Spleen (tissue), 7 donors: ENCODE measurements around the gene H2AC19.

GRCh38 chr1:148373397-148373973, 109.6 kb downstream of the PPIAL4G start:
- PRO-cap, 4 experiments = no peak in any of the 4 experiments
- RAMPAGE, long total RNA, 4 experiments = no peak in any of the 4 experiments

DNA sequence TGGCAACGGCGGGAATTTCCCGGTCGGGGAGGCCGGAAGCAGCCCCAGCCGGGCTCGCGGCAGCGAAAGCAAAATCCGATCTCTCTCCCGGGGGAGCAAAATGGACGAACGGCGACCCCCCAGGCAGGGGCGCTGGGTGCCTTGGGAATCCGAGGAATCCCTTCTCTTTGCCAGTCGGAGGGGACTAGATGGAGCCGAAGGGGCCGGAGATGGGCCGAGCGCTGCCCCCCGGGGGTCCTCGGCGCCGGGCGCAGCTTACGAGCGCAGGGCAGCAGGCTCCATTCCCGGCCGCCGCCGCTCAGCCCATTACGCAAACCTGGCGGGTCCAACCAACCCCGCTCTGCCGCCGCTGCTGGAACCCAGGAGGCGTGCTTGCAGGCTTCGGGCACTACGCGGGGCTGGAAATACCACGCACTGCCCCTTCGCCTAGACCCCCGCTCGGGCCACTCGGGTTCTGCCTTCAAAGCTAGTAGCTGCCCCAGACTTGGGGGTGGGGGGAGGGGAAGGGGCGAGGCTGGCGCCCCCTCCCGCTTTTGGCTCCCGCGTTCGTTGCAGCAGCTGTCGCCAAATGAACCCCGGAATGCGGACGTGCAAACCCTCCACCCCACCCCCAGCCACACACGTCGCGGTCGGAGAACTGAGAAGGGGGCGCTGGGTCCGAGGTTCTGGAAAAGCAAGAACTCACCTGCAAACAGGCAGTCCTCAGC, 24.0 kb downstream of the PPIAL4G start:
- PRO-cap, 4 experiments = peak in 4 of 4 experiments; most common plus-strand start position 621 of the sequence (in 4); most common minus-strand start position 283 of the sequence (in 2)
- RAMPAGE, long total RNA, 4 experiments = start-site peak on the plus strand in 3 of 4 experiments, centred at position 63 of the sequence, 58 to 137 reads per replicate

GRCh38 chr1:148522497-148523069, 39.5 kb upstream of the PPIAL4G start:
- PRO-cap, 4 experiments = peak in 4 of 4 experiments; most common plus-strand start chr1:148522729 (in 4); most common minus-strand start chr1:148522773 (in 1)
- RAMPAGE, long total RNA, 4 experiments = start-site peak on the plus strand in 1 of 4 experiments, at chr1:148522598-148522602 at its widest, 101 reads per replicate

GRCh38 chr1:149090135-149091154, 12.9 kb downstream of the NBPF9 start:
- PRO-cap, 4 experiments = no peak in any of the 4 experiments
- RAMPAGE, long total RNA, 4 experiments = no peak in any of the 4 experiments

DNA sequence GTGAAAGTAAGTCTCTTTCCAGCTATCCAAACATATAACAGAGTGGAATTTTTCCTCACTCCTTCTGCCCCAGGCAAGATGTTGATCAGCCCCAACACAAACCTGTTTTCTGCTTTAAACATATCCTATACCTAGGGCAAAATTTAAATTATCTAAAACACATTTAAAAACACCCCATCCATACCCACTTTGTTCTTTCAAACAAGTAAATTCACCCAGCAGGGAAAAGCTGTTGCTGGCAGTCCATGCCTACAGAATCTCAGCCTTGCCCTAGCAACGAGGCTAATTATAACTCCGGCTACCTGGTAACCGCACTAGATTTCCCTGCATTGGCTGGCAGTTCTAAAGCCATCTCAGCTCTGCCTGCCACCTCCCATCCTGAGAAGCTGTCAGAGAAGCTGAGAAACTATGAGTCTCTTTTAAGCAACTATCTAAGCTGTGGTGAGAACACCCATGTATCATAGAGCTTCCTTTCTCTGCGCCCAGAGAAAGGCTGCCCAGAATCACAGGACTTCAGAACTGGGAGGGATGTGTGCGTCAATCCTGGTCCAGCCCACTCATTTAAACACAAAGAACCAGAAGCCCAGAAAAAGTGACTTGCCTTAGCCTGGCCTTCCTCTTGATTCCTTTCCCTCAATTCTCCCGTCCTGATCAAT, 126.4 kb upstream of the NBPF9 start:
- PRO-cap, 4 experiments = peak in 1 of 4 experiments; most common minus-strand start position 261 of the sequence (in 1)
- RAMPAGE, long total RNA, 4 experiments = no peak in any of the 4 experiments

- PRO-cap, 4 experiments = no peak in any of the 4 experiments
- RAMPAGE, long total RNA, 4 experiments = no peak in any of the 4 experiments
Observed at GRCh38 chr1:149398492-149398924, 8.1 kb downstream of the NOTCH2NLC start.

DNA sequence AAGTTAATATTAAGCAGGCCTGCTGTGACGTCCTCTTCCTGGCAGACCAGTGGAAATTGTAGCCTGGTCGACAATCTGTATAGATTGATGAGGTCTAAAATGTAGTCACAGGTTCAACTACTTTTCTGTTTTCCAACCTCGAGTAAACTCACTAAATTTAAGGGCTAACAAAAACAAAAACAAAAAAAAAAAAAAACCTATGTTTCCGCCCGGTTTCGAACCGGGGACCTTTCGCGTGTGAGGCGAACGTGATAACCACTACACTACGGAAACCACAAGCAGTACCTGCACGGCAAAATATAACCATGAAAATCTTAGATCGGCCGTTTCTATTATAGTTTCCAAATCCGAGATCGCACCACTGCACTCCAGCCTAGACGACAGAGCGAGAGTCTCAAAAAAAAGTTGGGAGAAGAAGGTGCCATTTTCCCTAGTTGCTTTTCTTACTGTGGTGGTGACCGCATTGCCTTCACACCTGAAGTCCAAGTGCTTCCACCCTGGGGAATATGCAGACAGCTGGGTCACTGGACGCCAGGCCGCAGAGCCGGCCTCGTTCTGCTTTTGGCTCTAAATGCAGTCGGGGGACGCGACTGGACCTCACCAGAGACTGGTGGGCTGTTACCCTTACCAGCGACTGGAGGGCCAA, 70.0 kb upstream of the FCGR1A start:
- PRO-cap, 4 experiments = no peak in any of the 4 experiments
- RAMPAGE, long total RNA, 4 experiments = no peak in any of the 4 experiments

GRCh38 chr1:149845309-149846169, 3.0 kb upstream of the H2AC18 start:
- PRO-cap, 4 experiments = no peak in any of the 4 experiments
- RAMPAGE, long total RNA, 4 experiments = no peak in any of the 4 experiments

DNA sequence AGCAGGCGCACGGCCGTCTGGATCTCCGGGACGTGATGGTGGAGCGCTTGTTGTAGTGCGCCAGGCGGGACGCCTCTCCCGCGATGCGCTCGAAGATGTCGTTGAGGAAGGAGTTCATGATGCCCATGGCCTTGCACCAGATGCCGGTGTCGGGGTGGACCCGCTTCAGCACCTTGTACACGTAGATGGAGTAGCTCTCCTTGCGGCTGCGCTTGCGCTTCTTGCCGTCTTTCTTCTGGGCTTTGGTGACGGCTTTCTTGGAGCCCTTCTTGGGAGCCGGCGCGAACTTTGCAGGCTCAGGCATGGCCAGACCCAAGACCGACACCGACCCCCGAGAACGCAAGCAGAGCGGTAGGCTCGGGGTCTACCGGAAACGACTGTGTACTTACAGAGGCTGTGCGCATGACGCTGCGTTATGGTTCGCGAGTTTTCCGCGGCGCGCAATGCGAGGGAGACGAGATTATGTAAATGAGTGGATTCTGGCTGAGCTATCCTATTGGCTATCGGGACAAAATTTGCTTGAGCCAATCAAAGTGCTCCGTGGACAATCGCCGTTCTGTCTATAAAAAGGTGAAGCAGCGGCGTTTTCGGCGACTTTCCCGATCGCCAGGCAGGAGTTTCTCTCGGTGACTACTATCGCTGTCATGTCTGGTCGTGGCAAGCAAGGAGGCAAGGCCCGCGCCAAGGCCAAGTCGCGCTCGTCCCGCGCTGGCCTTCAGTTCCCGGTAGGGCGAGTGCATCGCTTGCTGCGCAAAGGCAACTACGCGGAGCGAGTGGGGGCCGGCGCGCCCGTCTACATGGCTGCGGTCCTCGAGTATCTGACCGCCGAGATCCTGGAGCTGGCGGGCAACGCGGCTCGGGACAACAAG, at the start of gene H2AC19:
Gene H2AC19, plus strand, starts transcription at position 592 of the 869 bp plus-strand sequence.
- PRO-cap, 4 experiments = peak in 4 of 4 experiments; most common plus-strand start position 593 of the sequence (in 4); most common minus-strand start position 287 of the sequence (in 1)
- RAMPAGE, long total RNA, 4 experiments = no peak in any of the 4 experiments

DNA sequence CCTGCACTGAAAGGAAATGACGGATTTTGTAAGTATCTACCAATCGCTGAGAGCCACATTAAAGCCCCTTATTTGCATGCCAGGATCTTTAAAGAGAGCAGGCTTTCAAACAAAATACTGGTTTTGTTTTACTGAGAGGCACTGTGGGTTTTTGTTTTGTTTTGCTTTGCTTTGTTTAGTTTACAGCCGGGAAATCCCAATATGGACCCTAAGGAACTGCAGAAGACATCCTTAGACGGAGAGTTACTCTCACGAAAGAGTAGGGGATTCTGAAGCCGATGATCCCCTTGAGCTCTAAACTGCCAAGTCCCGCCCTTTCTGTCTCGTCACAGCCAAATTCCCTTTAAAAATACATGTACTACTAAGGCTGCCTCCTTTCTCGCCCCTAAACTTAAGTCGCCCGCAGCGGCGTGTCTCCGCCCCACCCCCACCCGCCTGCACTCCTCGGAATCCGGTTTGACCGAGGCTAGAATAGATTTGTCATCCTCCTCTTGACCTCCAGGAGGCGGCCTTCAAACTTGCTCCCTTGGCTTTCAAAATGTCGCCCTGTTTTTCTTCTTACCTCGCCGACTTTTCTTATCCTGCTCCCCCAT, 427 bp upstream of the H2AC21 start:
- PRO-cap, 4 experiments = peak in 4 of 4 experiments; most common plus-strand start position 120 of the sequence (in 4); most common minus-strand start position 458 of the sequence (in 3)
- RAMPAGE, long total RNA, 4 experiments = no peak in any of the 4 experiments

- PRO-cap, 4 experiments = no peak in any of the 4 experiments
- RAMPAGE, long total RNA, 4 experiments = no peak in any of the 4 experiments
Observed at GRCh38 chr1:149995122-149995525, 15.4 kb downstream of the OTUD7B start.

- PRO-cap, 4 experiments = no peak in any of the 4 experiments
- RAMPAGE, long total RNA, 4 experiments = no peak in any of the 4 experiments
Observed at GRCh38 chr1:150066569-150066854, 1.1 kb upstream of the VPS45 start.

- PRO-cap, 4 experiments = peak in 1 of 4 experiments; most common plus-strand start chr1:150106632 (in 1)
- RAMPAGE, long total RNA, 4 experiments = no peak in any of the 4 experiments
Observed at GRCh38 chr1:150106261-150106921, 38.8 kb downstream of the VPS45 start.

- PRO-cap, 4 experiments = no peak in any of the 4 experiments
- RAMPAGE, long total RNA, 4 experiments = no peak in any of the 4 experiments
Observed at GRCh38 chr1:150138082-150138694, 11.5 kb upstream of the PLEKHO1 start.

DNA sequence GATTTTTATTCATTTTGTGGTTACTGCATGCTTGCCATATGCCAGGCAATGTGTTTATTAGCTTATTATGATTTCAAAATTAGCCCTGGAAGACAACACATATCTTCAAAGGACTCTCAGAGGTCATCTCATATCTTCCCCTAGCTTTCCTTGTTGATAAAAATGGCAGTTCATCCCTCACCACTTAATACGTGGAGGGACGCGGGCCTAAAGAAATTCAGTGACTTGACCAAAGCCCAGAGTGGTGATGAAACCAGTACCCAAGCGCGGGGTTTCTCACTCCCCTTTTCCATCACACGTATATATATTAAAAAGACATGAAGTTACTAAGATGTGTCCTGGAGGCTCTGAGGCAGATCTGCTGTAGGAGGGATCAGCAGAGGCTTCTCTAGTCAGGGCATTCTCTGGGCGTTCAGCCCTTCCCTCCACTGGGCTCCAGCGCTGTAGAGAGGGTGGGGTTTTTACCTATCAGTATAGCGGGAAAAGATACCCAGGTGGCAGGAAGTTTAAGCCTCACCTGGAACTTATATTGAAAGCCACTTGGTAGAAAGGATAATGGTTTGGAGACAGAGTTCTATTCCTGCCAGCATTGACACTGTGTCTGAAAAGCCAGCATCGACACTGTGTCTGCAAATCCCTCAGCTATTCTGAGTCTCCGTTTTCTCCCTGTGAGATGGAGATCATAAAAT, 937 bp upstream of the PLEKHO1 start:
- PRO-cap, 4 experiments = peak in 3 of 4 experiments; most common plus-strand start position 355 of the sequence (in 3); most common minus-strand start position 406 of the sequence (in 1)
- RAMPAGE, long total RNA, 4 experiments = no peak in any of the 4 experiments

- PRO-cap, 4 experiments = no peak in any of the 4 experiments
- RAMPAGE, long total RNA, 4 experiments = no peak in any of the 4 experiments
Observed at GRCh38 chr1:150153543-150153964, 3.8 kb downstream of the PLEKHO1 start.

DNA sequence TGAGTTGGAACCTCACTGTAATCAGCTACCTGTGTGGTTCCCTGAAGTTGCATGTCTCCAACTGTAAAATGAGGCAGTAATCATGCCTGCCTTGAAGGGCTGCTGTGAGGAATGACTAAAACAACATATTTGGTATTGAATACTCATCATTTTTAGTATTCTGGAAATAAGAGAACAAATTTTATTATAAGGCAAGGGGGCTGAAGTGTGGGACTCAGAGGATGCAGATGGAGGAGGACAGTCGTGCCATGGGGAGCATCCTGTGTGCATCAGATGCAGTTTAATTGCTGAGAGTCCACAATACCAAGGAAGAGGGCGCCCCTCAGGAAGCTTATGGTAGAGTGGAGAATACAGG, 8.2 kb downstream of the PLEKHO1 start:
- PRO-cap, 4 experiments = peak in 4 of 4 experiments; most common plus-strand start position 220 of the sequence (in 4)
- RAMPAGE, long total RNA, 4 experiments = no peak in any of the 4 experiments

- PRO-cap, 4 experiments = peak in 4 of 4 experiments; most common plus-strand start chr1:150159762 (in 4); most common minus-strand start chr1:150159331 (in 1)
- RAMPAGE, long total RNA, 4 experiments = start-site peak on the plus strand in 1 of 4 experiments, at chr1:150159226-150159287 at its widest, 17 reads per replicate
Observed at GRCh38 chr1:150158837-150160148, 9.6 kb downstream of the PLEKHO1 start.

DNA sequence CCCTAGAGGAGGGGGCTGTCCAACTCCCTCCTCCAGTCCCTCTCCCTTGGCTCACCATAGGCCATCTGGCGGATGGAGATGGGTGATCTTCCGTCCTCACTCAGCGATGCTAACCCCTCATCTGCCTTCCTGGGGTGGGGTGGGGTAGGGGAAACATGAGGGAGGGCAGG, 1.3 kb downstream of the APH1A start:
- PRO-cap, 4 experiments = no peak in any of the 4 experiments
- RAMPAGE, long total RNA, 4 experiments = no peak in any of the 4 experiments

- PRO-cap, 4 experiments = peak in 4 of 4 experiments; most common plus-strand start chr1:150269176 (in 3)
- RAMPAGE, long total RNA, 4 experiments = no peak in any of the 4 experiments
Observed at GRCh38 chr1:150269039-150269344, 176 bp upstream of the APH1A start.